Panc1 (cell line): Measurements from ENCODE around the gene PROSER2.

- RRBS, 2 experiments, result 8% methylated on average over 3 of the region's 21 CpGs; no CpG with 5 or more reads in 1 of the 2 experiments
These were observed 1.0 kb downstream of the ITIH5 start for GRCh38 chr10:7665471-7666417.

GRCh38 chr10:7808979-7809782 is 9.1 kb upstream of the TAF3 start:
- RRBS, 2 experiments, result no CpG with 5 or more reads among the region's 3 CpGs

GRCh38 chr10:8053298-8053517 is 1.3 kb upstream of the GATA3 start:
- RRBS, 2 experiments, result no CpG with 5 or more reads among the region's 16 CpGs

DNA sequence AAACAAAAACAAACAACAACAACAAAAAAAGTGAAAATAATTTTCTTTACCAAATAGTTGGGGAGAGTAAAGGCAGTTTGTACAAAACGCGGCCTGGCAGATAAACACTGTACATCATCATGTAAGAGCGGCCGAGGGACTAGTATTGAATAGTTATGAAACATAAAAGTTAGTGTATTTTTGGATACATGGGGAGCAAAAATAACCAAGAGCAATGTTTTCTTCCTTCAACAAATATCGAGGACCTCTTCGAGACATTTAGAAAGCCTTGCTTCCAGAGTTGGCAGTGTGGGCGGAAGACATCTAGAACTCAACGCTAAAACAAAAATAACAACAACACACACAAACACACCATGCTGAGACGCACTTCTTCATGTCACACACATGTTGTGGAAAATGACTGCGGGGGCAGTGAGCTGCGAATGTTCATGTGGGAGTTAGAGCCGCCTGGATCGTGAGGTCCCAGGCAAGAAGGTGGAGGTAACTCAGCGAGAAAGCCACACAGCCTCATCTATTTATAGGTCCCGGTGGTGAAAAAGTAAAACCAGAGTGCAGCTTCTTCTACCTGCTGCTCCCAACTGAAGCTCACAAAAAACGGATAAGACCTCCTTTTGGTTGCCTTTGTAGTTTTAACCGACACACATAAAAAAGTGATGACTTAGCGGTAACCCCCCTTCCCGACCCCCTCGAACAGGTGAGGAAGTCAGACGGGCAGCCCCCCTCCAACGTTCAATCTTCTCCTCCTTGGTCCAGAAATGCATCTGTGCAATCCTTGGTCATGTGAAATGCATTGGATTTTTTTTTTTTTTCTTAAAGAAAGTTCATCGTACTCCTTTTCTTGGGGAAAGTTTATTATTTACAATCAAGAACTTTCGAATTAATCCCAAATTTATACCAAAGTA is 276.8 kb downstream of the GATA3 start:
- RRBS, 2 experiments, result no CpG with 5 or more reads among the region's 24 CpGs

DNA sequence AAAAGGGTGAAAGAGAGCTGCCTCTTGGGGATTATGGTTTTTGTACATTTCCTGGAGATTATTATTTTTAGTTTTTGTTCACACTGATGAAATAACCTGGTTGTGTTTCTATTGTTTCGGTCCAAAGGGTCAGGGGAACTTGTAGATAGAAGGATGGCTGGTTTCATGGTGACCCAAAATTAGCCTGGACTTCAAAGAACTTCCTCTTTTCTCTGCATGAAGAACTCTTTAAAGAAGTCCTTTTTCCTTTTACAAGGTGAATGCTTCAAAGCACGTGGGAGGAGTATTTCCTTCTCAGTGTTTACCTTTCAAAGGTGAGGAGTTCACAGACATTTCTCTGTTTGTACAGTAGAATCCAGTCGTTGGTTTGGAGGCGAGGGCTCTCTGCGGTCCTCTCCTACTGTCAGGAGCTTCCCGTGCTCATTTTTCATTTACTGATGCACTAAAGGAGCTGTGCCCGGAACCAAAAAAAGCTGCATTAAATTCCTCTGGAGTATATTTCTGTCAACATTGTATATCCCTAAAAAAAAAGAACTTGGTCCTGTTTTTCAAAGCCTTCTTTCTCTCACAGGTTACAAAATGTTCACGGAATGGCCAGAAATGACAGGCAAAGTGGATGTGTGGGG is 561.7 kb downstream of the GATA3 start:
- RRBS, 2 experiments, result no CpG with 5 or more reads among the region's 8 CpGs

GRCh38 chr10:10278431-10278760 is 739.3 kb upstream of the CELF2 start:
- RRBS, 2 experiments, result no CpG with 5 or more reads among the region's 2 CpGs

DNA sequence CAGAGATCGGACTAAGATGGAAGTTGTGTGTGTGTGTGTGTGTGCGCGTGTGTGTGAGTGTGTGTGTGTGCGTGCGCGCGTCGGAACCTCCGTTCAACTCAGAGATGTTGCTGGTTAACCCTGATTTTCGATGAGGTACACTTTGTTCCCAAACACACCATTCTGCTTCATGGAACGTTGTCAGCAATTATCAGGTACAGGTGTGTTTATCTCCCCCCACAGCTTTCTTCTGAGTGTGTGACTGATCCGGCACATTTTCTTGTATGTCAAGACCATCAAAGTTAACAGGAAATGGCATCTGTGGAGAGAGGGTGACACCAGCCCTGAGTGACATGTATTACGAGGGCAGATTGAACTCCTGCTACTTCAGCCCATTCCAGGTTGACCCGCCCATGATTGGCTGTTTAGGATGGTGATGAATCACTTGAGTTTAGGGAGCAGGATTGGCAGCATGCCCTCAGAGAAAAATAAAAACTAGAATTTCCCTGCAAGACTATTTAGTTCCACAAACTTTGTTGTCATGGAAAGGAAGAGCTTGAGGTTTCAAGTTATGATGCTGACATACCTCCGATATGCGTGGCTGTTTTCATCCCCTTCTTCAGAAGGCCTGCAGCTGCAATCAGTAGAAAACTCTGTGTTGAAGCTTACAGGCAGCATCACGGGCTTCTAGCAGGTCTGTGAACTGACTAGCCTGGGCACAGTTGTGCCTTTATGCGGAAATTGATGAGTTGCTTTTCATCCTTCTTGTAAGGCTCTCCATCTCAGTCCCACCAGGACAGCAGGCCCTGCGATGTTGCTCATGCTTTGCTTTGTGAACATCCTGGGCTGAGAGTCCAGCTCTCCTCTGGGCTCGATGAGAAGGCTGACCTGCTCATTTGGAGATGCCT is 8.1 kb upstream of the CELF2 start:
- RRBS, 2 experiments, result no CpG with 5 or more reads among the region's 20 CpGs

DNA sequence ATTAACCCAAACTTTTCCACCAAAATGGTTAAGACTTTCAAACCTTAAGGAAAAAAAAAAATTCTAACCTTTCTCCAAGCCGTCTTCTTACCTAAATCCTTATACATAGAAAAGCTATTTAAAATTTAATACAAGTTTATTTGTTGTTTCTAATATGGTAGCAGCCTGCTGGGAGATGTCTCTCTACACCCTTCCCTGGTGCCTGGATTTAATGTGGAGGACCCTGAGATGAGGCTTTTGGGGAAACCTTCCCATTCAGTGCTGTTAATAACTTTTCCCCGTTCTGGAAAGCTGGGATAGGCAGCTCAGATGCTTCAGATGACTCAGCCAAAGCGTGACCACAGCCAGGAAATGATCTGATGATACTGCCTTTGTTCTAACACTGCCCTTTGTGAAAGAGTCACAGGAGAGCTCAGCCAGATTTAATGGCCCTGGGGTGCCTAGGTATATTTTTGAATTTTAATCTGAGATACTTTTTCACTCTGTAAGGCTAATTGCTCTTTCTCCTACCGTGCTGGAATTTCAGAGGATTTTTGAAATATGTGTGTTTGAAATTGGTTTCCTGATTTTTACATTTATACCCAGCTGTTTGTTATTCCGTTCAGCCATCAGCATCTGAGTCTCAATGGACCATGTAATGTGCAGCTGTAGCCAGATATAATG is 17.6 kb downstream of the CELF2 start:
- RRBS, 2 experiments, result no CpG with 5 or more reads among the region's 5 CpGs

DNA sequence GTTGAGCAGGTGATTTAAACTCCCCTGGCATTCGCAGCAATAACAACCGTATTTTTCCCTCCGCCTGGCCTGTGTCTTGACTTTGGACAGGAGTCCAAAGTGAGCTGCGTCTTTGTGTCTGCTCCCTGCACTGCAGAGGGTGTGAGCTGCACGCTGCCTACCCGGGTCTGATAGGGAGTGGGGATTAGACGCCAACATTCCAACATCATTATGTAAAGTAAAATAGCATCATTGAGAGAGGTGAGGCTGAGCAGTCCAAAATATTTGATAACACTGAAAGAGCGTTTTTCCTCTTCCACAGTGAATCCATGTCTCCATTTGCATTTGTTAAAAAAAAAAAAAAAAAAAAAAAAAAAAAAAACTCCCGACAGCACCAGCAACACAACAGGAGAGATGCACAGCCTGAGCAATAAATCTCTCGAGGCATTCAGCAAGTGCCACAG is 68.6 kb downstream of the CELF2 start:
- RRBS, 2 experiments, result no CpG with 5 or more reads among the region's 10 CpGs

DNA sequence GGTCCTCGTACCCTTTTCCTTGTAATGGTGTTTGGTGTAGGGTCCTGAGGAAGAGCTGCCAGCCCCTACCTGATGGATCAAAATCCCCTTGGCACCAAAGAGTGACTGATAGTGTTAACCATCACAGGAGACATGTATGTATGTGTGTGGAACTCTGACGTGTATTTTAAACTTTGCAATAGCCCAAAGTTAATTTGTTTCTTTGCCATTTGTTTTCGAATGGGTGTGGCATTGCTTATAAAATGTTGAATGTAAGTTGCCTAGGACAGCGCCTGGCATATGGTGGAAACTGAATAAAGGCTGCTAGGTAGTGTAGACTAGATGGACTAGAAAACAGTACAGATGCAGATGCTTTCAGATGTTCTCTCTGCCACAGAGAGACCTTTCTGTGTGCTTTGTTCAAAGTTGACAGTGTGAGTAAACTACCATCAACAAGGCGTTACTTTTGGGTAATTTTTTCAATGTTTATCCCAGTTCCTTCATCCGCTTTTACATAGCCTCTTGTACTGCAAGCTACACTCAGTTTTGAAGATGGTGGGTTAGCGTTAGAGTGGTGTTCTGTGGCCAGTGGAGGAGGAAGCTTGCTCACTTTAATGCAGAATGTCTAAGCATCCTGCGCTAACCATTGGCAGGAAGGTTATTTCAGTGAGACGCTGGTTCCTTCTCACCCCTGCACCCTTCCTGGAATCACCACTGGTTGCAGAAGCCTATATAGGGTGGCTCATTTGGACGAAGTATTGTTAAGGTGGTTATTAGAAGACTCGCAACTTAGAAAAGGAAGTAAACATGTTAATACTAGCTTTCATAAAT is 158.9 kb downstream of the CELF2 start:
- RRBS, 2 experiments, result no CpG with 5 or more reads among the region's 11 CpGs

GRCh38 chr10:11203068-11203506 is 185.4 kb downstream of the CELF2 start:
- RRBS, 2 experiments, result no CpG with 5 or more reads among the region's 5 CpGs

GRCh38 chr10:11204372-11205121 is 186.9 kb downstream of the CELF2 start:
- RRBS, 2 experiments, result 12% methylated on average over 4 of the region's 21 CpGs; no CpG with 5 or more reads in 1 of the 2 experiments

DNA sequence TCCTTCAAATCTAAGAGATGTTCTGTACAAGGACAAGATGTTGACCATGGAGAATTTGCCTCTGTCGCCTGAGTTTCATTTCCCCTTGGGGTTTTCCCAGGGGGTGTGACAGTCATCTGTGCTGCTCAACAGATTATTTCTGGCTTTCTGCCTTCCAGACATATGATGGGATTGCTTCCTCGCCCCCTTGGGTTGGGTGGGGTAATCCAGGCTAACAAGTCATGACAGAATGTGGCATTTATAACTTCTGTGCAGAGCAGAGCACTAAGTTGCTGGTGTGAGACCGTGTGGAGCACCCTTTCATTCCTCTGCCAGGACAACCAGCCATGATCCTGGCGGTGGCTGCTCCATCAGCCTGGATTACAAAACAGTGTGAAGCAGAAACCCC is 13.6 kb upstream of the USP6NL start:
- RRBS, 2 experiments, result no CpG with 5 or more reads among the region's 4 CpGs

- RRBS, 2 experiments, result no CpG with 5 or more reads among the region's 9 CpGs
These were observed 20.6 kb upstream of the USP6NL start for GRCh38 chr10:11631831-11632593.

DNA sequence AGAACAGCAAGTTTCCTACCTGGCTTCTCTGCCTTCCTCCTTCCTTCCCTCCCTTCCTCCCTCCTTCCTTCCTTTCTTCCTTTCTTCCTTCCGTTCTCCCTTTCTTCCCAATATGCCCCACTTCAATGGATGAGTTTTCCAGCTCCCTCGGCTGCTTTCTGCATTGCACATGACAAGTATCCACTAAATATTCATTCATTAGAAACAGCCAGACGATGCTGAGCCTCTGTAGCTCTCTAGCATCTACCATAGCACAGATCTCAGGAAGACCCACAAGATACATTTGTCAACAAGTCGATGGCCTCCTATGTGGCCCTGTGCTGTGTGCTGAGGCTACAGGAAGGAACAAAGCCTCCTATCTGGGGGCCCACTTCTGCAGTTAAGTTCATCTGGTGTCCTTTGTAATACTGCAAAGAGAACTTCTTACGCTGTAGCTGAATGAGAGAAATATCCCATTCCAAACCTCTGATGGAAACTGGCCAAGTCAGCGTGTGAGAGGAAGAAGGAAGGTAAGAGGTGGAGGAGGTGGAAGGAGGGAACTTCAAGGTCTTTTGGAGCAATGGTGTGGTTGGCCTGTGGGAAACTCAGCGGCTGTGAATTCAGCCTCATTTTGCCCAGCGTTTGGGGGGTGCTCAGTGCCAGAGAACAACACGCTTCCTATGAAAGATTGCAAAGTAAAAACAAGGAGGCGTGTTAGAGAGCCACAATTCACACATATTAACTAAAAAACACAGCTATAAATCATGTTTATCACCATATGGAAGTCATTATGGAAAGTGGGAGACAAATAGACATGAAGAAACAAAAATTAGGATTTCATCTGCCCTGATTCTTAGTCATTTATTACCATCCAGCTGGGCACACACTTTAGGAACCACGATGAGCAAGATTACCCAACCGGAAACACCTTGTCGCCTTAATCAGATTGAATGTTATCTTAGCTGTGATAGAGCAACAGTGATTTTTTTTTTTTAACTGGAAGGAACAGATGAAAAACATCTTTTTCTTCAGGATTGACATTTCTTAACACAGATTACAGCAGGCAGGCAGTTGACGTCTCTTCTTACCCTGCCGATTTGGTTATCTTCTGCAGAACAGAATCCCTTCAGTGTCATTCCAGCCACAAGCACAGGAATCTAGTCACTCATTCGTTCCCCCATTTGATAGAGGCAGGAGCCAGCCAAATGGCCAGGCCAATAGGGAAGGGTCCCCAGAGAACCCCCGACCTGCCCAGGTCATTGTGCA is 62.2 kb upstream of the USP6NL start:
- RRBS, 2 experiments, result no CpG with 5 or more reads among the region's 17 CpGs

DNA sequence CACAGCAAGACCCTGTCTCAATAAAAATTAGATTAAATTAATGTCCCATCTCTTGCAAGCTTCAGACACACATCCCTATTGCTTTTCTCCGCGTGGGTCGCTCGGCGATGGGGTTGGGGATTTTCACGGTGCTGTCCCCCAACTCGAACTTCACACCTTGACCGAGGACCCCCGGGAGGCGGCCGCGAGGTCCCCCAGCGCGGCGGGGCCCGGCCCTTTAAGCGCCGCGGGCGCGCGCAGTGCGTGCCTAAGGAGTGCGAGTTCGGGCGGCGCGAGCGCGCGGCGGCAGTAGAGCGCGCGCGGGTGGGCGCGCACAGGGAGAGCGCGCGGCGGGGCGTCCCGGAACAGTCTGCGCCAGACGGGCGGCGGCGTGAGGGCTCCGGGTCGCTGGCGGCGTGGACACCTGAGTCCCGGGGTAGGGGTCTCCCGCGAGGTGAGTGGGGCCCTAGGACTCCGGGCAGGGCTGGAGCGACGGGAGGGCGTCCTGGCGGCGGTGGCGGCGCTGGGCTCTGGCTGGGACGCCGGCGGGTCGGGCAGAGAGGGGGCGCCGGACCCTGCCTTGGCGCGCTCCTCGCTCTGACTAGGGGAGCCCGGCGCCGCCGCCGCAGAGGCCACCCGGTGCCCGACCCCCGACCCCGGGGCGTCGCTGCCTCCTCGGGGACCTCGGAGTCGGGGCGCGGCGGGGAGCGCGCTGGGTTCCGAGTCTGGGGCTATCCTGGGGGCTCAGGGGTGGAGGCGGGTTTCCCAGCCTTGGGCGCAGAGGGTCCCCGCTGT is at the start of gene PROSER2:
TSS of gene PROSER2 (plus strand) at position 319 of the 774 bp plus-strand sequence.
- RRBS, 2 experiments, result 1 to 6% methylated on average over 33 to 46 of the region's 96 CpGs

DNA sequence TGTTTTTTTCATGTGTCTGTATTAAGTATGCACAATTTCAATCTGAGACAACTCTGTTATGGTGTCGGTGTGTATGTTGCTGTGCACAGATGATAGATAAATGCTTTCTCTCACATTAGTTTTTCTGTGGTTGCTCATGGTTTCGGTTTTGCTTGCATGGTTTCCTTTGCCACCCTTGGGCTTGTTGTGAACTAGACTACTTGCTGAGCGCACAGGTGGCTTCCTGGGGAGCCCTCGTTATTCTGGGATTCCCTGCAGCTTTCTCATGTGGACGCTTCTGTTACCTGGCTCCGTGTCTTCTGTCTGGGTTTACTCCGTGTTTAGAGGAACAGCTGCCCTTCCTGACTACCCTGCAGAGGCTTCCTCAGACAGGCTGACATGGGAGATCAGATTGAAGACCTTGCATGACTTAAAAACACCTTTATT is 40.6 kb downstream of the PROSER2 start:
- RRBS, 2 experiments, result no CpG with 5 or more reads among the region's 7 CpGs

DNA sequence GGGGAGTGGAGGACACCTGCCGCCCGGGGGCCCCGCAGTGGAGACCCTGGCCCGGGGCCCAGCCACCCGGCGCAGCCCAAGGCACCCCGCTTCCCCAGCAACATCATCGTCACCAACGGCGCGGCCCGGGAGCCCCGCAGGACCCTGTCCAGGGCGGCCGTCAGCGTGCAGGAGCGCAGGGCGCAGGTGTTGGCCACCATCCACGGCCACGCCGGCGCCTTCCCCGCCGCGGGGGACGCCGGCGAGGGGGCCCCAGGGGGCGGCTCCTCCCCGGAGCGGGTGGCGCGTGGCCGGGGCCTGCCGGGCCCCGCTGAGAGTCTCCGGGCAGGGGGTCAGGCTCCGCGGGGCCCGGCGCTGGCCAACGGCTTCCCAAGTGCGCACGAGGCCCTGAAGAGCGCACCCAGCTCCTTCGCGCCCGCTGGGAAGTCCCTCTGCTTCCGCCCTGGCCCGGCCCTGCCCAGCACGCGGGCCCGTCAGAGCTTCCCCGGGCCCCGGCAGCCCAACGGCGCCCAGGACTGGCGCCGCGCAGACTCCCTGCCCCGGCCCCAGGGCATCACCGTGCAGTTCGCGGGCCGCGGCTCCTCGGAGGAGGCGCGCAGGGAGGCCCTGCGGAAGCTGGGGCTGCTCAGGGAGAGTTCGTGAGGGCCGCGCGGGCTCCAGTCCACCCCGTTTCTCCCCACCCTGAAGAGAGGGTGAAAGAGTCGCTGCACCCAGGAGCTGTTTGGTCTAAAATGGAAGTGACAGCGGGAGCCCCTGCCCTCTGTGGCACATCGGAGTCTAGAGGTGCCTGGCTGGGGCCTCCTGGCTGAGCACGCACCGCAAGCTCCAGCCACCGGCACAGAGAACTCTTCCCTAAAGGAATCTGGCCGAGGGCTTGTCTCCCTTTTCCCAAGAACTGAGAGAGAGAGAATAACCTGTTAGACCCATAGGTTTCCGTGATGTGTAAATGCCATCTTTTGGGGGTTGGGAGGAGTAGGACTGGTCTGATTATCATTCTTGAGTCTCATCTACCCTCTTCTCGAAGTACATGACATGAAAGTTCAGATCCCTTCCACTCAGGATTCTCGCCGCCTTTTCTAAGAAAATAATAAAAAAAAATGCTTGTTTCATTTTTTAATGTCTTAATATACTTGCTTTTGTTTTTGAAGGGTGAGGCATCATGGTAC is 47.0 kb downstream of the PROSER2 start:
- RRBS, 2 experiments, result 85 to 91% methylated on average over 29 to 34 of the region's 86 CpGs

DNA sequence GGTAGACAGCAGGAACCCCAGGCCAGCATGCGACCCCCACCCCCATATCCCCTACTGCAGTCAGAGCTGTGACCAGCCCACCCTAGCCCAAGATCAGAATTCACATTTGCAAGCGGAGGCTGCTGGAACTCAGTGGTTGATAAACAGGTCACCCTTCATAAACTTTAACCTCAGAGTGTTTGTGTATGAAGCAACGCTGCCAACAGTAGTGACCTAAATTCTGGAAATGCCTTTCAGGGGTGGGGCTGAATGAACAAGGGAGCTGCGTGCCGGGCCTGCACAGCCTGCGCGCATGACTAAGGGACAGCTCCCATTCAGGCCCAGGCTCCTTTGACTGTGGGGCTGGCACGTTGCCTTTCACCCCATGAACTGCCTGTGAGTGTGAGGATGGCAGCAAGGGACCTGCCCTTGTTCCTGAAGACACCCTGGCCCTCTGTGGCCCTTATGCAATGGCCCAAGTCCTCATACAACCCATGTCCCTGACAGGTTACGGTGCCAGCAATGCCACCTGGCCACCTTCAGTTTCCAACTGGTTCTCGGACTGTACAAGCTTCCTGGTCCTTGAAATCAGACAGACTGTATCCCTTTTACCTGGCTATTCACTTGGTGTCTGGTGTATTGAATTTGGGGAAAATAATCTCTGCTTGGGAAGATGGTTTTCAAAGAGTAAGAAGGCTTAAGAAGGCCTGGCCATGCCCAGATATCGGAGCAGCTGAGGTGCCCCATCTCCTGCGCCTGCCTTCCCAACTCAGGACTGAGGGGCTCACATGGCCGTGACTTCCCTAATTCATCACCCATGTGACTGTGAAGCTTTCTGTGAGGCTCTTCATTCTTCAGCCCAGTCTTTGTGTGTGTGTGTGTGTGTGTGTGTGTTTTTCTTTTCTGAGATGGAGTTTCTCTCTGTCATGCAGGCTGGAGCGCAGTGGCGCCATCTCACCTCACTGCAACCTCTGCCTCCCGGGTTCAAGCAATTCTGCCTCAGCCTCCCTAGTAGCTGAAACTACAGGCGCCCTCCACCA is 52.9 kb downstream of the PROSER2 start:
- RRBS, 2 experiments, result no CpG with 5 or more reads among the region's 17 CpGs